ENCODE measurements around the genes REG3A, DNAH6 and TRABD2A.

GRCh38 chr2:74837371-74837719 is 3.4 kb downstream of the HK2 start:
- PRO-cap, result no peak

- PRO-cap, result no peak
These were observed 38.6 kb upstream of the POLE4 start for GRCh38 chr2:74919784-74920330.

- PRO-cap, result no peak
These were observed 10.7 kb upstream of the POLE4 start for GRCh38 chr2:74947781-74948149.

DNA sequence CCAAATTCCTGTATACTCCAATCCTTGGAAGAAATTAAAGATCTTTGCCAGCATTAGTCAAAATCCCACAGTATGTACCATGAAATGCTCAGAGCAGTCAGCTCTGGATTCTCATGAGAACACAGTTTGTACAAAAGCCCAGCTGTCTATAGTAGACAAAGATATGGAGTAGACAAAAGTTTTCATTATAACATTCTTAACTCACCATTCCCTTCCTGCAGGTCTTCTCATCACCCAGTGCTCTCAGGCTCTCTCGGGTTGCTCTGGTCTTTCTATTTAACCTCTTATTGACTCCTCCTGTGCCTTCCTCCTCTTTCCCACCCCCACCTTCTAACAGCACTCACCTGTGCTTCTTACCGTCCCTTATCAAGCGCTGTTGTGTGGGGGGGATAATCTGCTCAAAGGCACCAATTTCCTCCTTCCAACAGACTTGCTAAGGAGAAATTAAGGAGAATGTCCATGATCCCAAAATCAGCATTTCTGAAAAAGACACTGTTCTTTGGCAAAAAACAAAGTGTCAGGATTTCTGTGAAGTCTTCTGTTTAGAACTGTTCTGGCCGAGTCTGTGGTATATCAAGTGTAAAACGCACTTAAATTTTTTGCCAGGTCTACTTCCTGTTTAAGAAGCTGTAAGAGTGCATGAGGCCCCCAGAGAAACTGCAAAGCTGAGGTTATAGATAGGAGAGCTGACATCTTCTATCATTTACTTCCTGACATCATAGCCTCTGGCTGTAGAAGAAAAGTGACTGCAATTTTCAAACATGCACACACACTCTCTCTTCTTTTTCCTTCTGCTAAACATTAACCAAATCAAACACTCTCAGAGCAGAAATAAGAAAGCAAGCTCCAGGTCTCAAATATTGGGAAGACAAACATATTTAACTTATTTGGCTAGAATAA is 144.0 kb downstream of the EVA1A start:
- PRO-cap, result bidirectional peak, plus-strand start at position 702 of the sequence, minus-strand start at position 565 of the sequence

- PRO-cap, result no peak
These were observed 44.3 kb downstream of the EVA1A start for GRCh38 chr2:75516354-75516862.

DNA sequence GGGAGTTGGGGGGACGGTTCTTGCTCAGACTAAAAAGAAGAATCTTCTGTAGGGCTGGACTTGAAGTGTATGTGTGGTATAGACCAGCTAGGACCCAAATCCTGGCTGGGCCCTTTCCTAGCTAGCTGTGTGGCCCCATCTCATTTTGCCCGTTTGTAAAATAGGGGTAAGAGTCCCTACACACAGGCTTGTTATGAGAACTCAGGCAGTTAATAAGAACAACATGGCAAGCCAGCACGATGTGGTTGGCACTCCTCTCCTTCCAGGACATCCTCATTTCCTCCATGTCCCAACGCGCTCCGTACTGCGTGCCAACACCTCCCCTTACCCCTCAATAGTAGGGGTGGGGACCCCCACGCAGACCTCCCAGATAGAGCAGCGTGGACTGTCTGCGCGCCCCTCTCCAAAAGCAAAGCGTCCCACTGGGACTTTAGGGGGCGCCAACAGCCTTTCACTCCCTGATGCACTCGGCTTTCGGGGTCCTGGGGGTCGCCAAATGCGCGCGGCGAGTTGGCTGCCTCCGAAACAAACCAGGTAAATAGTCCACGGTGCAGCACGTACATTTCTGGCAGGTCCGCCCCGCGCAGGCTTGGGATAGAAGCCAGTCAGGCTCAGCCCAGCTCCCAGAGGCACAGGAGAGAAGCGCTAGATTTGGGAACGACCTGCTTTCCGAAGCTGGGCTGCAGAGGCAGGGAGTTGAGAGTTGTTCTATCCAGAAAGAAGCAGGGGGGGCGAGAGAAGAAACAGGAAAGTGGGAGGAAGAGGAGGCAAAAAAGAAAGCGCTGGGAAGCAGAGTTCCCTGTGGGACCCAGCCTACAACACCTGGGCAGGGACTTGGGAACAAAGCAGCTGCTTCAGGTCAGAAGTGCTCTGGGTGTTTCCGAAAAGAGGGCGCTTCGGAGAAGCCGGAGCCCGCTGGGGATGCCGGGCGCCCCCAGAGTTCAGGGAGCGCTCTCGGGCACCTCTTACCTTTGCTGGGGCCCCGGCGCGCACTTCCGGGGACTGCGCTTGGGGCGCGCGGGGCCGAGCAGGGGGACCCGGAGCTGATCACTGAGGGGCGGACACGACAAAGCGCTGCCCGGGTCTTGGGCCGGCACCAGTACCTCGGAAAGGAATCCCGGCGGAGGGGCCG is 662 bp downstream of the EVA1A start:
- PRO-cap, result unidirectional peak, plus-strand start at position 634 of the sequence

DNA sequence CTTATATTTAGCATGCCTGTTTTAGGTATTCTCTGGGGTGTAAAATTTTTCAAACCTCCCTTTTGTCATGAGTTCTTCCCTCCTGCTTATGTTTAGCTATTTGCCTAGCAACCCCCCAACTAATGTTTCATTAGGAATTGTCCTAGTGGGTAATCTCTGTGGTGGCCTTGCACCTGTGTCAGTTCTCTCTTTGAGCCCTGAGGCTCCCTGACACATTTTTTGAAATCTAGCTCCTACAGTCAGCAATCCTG is 12.5 kb upstream of the REG1B start:
- PRO-cap, result no peak

- PRO-cap, result no peak
These were observed at the start of gene REG3A for GRCh38 chr2:79159130-79159810. Gene REG3A, minus strand, starts transcription at chr2:79159753.

- PRO-cap, result no peak
These were observed 999.9 kb upstream of the LRRTM1 start for GRCh38 chr2:81304452-81304788.

DNA sequence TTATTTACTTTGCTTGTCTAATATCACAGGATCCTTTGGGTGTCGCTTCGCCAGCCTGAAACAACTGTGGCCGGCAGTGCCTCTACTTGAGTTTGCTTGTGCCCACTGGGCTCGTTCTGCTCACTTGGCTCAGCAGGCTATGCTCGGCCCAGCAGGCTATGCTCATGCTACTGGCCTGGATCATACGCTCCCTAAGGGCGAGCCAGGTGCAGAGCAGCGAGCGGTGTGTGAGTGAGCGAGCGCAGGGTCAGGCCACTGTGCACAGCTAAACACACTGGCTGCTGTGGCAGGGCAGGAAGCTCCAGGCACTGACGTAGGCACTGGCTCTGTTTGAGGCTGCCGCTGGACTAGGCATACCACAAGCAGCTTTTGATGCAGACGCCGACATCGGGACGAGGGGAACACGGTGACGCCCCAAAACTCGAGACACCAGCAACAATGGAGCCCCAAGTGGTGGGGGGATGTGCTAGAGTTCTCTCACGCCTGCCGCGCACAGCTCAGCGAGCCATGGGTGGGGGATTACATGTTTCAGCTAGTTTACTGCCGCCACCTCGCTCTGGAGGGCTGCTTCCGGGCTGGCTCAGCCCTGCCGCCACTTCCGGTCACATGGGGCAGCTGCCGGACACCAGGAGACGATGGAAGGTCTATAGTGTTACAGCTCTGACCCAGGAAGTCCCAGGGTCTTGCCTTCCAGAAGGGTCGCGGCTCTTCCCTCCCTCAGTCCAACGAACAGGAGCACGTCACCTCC is 1176.7 kb upstream of the LRRTM1 start:
- PRO-cap, result no peak

GRCh38 chr2:84459402-84459691 is 267 bp upstream of the SUCLG1 start:
- PRO-cap, result bidirectional peak, plus-strand start at chr2:84459581, minus-strand start at chr2:84459239

DNA sequence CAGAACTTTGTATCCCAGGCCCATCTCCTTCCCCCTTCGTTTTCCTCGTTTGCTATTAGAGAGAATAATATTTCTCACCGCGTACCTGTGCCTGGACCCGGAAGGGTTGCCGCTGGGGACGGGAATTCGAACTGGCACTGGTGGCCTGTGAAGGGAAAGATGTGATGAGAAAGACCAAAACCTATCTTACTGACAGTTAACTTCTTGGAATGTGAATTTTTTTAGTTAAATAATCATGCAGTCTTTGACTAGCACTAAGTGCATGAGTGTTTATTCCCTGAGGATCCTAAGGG is 558 bp upstream of the SUCLG1 start:
- PRO-cap, result no peak

DNA sequence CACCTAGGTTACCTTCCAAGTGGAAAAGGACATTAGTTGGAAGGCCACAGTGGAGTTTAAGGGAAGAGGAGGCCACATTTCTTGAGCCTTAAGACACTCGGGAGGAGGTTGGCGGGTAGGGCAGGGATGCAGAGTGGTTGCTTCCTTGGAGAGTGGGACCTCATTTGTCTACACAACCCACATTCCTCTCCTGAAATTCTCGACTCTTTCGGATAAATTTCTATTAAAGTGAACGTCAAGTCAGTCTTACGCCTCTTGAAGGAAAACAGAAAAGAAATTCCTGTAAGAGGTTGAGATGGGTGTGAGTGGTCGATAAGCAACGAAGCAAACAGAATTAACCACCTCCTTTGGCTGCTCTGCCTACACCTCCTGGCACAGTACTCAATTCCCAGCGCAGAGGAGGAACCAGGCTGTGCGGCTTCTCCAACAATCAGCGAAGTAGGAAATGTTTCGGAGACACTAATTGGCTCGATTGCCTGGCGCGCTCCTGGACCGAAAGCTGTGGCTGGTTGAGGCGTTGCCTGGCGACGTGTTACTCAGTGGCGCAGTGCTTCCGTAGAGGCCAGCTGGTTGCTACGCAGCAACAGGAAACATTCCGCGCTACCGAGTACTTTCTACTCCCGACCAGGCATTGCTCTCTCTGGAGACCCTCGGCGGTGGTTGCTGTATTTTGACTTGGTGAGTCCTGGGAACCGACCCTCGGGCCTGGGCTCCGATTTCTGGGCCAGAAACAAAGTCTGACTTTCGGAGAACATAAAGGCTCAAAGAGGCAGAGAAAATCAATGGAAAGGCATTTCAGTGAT is at the start of gene DNAH6:
DNAH6 (plus strand) TSS at position 593 of the 803 bp plus-strand sequence.
- PRO-cap, result bidirectional peak, plus-strand start at position 631 of the sequence, minus-strand start at position 371 of the sequence

- PRO-cap, result no peak
These were observed 40.7 kb downstream of the TRABD2A start for GRCh38 chr2:84839939-84840882.

GRCh38 chr2:84880500-84881690 is at the start of gene TRABD2A:
Gene TRABD2A, minus strand, starts transcription at chr2:84881084.
- PRO-cap, result bidirectional peak, plus-strand start at chr2:84881215, minus-strand start at chr2:84881069

- PRO-cap, result unidirectional peak, plus-strand start at chr2:84941225; unidirectional peak, plus-strand start at chr2:84941229
These were observed 29.9 kb upstream of the KCMF1 start for GRCh38 chr2:84941175-84941384.

DNA sequence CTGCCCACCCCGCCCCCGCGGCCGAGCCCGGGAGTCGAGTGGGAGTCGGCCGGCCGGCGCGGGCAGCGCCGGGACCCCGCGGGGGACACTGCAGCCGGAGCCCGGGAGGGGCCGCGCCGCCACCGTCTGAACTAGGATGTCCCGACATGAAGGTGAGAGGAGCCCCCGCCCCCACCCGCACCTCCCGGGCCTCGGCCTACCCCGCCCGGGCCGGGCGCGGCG is 266 bp downstream of the KCMF1 start:
- PRO-cap, result bidirectional peak, plus-strand start at position 33 of the sequence, minus-strand start at position 148 of the sequence

DNA sequence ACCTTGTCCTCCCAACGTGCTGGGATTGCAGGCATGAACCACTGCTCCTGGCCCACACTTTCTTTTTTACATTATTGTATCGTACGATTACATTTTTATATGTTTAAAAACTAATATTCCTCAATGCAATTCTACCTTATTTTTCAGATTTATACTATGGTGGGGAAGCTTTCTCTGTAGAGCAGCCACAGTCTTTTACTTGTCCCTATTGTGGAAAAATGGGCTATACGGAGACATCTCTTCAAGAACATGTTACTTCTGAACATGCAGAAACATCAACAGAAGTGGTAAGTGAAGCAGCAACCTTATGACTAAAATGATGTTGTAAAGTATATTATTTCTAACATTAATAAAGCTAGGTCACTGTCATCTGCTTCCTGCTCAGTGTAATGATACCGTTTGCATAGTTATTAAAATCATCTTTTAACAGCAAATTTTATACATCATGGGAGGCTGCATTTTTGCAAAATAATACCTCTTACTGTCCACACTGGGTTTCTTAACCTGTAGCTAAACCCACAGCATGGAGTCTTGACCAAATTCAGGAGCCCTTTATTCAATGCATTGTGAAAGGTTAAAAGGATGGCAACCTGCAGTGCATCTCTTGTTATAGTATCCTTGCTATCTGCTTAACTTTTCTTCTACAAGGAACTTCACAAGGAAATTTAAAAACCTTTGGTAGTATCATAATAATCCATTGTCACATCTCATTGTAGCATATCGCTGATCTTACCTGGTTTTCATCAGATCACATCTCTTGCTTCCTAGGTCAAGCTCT is 64.1 kb downstream of the KCMF1 start:
- PRO-cap, result no peak

DNA sequence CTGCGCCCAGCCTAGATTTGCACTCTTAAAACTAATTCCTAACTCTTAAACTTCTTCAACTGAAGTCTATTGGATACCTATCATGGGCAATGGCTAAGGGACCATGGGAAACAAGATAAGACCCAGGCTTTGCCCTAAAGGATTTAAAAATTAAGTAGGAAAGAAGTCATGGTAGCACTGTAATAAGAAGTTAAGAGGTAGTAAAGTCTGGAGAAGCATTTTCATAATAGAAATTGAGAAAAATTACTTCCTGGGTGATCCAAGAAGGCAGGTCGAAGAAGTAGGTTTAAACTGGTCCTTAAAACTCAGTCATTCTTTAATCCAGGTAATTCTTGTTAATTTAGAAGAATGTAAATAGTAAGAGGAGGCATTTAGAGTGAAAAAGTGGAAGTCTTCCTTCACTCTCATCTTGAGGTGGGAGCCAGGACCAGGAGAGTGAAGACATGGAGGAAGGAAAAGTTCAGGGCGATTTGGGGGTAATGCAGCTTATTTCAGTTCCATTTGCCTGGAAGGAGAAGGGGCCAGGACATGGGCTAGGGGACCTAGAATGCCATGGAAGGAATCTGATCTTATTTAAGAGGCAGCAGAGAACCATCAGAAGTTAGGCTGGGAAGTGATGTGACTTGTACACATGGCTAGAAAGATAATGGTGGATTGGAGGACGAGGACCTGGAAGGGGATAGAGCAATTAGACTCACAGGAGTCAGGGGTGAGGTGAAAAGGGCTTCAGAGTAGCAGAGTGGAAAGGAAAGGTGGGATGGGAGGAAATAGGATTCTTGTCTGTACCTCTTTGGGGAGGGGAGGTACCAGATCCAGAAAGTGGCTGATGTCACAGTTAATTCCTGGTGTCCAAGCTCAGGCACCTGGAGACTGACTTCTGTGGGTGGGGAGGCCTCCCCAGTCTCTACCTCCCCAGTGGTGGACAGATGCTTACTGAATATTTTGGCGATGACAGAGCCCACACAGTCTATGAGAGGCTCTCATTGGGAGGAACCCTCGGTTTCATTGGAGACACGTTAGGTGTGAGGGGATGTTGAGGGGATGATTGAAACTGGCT is 6.4 kb downstream of the TCF7L1 start:
- PRO-cap, result no peak

DNA sequence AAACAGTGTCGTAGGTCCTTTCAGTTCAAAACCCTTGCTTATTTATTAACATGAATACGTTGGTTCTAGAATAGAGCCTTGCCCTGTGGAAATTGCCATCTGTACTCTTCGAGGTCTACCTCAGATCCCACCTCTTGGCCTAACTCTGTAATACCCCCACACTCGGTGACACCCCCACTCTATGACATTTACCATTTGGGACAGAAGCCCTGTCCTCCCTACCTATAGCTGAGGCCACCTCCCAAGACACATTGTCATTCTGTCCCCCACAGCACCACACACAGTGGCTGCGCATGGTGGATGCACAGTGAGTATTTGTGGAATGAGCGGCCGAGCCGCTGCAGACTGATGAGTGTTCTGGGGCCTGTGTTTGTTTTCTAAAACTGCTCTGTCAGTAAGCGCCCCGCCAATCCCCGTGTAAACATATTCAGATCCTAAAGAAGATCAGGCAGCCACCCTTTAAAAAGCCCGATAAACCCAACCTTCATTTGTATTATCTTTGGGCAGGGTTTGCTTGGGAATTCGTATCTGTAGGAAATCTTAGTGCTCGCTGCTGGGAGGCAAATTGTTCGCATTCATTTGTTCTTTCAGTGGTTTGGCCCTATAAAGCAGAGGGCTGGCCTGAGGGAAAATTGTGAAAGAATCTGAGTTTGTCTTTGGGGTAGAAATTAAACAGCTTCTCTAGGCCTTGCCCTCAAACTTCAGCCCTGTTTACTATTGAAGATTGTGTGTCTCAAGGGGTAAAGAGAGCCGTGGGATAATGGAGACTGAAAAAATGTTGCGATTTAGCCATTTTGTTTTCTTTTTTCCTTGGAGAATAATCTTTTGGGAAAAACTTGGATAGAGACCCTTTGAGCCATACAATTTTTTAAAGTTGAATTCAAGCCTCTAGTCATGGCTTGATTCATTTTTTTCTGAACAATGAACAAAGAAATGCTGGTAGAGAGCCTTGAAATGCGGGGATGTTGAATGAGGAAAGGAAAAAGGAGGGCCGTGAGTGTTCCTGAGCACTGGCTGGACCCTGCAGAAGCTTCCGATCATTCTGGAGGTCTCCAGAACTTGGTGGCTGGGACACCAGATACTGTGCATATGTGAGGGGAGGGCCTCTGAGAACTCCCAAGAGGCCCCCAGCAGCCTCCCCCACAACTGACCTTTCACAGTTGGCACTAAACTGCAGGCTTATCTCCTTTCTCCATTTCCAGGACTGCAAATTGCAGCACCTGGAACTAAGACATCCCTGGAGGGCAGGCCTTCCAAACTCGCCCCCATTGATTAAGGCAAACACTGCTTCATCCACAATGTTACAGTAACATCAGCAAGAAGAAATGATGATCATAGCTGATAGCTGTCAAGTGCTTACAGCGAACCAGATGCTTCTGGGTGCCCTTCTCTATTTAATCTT is 68.4 kb downstream of the TGOLN2 start:
- PRO-cap, result no peak

Data from vermiform appendix (tissue), 1 donor.